Camera-type eye (tissue), 1 donor: ENCODE data around the genes EGFL8 and HLA-DQA2.

- RAMPAGE, long total RNA = no peak
Measured at GRCh38 chr6:31864470-31865203, 2.0 kb upstream of the NEU1 start.

- RAMPAGE, long total RNA = no peak
Measured at GRCh38 chr6:31875099-31875575, 3.7 kb downstream of the SLC44A4 start.

DNA sequence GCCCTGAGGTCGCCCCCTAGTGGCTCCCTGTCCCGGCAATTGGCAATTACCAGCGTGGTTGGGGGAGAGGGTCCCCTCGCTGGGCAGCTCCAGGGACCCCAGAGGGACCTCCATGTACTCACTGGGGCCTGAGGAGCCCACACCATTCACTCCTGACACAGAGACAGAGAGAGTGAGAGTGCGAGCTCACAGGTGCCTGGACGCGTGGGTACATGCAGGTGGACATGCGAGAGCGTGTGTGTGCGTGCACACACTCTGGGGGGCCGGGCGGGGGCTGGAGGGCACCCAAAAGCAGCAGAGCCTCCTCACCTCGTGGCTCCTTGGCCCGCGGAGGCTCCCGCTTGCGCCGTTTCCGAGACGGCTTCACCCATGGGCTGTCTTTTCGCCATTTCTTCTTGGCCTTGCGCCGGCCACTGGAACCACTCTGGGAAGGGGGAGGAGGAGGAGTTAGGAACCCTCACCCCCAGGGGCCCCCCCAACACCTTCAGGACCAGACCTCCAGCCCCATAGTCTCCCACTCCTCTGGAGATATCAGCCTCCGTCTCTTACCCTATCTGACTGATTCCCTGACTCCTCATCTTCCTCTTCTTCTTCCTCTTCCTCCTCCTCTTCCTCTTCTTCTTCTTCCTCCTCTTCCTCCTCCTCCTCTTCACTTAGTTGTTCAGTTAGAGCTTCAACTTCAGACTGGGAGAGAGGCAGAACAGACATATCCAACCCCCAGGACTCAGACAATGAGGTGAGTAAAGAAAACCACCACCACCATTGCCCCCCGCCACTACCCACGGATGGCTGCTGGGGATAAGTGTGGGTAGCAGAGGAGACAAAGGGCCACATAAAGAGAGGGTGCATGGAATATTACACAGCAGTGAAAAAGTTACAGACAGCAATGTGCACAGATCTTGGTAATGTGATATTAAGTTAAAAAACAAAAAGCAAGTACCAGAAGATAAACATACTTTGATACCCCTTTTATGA lies 8.3 kb downstream of the EHMT2 start:
- RAMPAGE, long total RNA = no peak

GRCh38 chr6:31899909-31900795 lies 1.7 kb downstream of the ZBTB12 start:
- RAMPAGE, long total RNA = no peak

DNA sequence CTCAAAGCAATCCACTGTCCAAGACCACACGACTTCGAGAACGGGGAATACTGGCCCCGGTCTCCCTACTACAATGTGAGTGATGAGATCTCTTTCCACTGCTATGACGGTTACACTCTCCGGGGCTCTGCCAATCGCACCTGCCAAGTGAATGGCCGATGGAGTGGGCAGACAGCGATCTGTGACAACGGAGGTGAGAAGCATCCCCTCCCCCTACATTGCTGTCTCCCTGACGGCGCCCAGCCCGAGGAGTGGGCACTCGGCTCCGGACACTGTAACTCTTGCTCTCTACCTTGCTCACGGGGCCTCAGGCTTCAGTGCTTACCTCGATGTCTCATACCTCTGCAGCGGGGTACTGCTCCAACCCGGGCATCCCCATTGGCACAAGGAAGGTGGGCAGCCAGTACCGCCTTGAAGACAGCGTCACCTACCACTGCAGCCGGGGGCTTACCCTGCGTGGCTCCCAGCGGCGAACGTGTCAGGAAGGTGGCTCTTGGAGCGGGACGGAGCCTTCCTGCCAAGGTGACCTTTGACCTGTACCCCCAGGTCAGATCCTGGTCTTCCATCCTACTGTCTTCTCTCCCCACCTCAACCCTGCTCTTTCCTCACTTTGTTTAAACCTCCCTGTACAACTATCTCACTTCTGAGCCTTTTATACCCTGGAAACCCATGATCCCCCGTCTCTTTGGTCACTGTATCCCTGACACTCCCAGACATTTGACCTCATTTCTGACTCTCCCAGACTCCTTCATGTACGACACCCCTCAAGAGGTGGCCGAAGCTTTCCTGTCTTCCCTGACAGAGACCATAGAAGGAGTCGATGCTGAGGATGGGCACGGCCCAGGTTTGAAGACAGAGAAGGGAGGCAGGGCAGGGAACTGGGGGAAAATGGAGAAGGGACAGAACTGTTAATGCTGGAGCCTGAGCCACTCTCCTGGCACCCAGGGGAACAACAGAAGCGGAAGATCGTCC lies 1.4 kb downstream of the CFB start:
- RAMPAGE, long total RNA = start-site peak on the plus strand centred at position 108 of the sequence, 71 bp wide, 6 reads; start-site peak on the plus strand centred at position 455 of the sequence, 83 bp wide, 6 reads

DNA sequence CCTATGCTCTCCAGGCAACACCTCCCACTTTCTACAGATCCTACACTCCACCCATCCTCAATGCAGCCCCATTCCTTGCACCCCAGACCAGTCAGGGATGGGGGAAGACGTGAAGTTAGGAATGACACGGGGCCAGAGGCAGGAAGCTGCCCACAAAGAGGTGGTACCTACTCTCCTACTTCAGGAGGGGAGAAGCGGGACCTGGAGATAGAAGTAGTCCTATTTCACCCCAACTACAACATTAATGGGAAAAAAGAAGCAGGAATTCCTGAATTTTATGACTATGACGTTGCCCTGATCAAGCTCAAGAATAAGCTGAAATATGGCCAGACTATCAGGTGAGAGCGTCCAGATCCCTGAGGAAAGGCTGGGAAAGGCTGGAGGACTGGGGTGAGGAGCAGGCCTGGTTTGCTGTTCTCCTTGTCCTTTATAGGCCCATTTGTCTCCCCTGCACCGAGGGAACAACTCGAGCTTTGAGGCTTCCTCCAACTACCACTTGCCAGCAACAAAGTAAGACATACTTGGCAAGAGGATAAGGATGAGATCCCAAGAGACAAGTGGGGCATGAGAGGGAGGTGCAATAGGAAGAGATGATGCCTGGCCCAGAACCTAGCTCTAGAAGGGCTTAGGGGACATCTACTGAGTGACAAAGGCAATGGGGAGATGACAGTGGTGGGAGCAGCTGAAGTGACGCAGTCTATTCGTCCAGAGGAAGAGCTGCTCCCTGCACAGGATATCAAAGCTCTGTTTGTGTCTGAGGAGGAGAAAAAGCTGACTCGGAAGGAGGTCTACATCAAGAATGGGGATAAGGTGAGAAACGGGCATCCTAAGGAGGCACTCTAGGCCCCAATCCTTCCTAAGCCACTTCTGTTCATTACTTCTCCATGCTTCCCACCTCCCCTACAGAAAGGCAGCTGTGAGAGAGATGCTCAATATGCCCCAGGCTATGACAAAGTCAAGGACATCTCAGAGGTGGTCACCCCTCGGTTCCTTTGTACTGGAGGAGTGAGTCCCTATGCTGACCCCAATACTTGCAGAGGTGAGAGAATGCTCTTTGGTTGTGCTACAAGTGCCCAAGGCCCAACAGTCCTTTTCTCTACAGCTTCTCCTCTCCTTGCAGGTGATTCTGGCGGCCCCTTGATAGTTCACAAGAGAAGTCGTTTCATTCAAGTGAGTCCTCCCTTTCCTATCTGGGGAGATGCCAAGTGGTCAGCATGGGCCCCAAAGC lies 5.0 kb downstream of the CFB start:
- RAMPAGE, long total RNA = no peak

DNA sequence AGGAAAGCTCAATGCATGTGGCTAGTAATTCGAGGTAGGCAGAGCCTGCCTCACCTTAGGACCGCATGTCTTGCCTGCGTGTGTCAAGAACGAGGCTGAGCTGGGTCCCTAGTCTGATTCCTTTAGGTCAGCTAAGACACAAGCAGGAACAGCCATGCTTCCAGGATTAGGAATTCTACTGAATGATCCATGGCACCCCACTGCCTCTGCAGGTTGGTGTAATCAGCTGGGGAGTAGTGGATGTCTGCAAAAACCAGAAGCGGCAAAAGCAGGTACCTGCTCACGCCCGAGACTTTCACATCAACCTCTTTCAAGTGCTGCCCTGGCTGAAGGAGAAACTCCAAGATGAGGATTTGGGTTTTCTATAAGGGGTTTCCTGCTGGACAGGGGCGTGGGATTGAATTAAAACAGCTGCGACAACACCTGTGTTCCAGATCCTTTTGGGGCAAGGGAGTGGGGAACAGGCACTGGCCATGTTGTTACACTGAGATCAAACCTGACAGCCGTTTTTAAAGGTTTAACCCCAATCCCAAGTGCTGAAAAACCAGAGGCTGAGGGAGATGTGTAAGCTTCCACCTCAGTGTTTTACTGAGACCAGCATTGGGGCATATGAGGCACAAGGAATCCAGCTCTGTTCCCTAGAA lies 5.9 kb downstream of the CFB start:
- RAMPAGE, long total RNA = no peak

- RAMPAGE, long total RNA = no peak
Measured at GRCh38 chr6:31968753-31969375, 3.1 kb downstream of the DXO start.

DNA sequence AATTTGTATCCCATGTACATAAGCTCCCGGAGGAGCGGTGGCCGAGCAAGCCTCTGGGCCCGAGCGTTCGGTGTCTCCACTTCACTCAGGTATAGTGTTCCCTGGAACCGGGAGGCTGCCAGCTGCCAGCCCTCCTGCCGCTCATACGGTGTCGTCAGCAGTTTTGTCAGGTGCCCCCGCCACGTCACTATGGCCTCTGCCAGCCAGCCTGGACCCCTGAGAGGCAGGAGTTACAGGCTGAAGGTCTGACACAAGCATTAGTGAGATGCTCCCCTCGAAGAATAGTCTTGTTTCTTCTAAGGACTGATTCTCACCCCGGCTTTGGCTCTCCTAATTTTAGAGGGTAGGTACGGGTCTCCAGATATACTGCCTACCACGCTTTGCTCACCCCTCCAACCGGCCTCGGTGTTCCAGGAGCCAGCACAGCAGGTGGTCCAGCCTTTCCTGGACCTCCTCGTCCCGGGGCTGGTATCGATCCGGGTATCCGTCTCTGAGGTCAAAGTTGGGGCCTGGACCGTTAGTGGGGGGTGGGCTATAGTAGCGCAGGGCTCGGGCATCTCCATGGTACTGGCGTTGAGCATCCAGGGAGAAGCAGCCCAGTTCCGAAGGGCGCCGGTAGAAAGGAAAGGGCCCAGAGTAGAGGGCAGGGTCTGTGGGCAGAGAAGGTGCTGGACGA lies 868 bp downstream of the DXO start:
- RAMPAGE, long total RNA = no peak

DNA sequence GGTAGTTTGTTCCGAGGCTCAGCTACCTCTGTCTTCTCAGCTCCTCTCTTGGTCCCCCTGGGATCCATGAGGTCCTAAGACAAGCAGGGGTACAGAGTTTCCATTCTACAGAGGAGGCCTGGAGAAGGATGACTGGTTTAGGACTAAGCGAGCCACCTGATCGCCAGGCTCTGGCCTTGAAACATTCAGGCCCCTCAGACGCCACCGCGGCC lies 424 bp downstream of the DXO start:
- RAMPAGE, long total RNA = no peak

- RAMPAGE, long total RNA = no peak
Measured at GRCh38 chr6:31995635-31996543, 14.0 kb downstream of the C4A start.

GRCh38 chr6:32046303-32047508 lies 8.5 kb downstream of the CYP21A2 start:
- RAMPAGE, long total RNA = no peak

GRCh38 chr6:32107917-32108783 lies 988 bp downstream of the TNXB start:
- RAMPAGE, long total RNA = no peak

DNA sequence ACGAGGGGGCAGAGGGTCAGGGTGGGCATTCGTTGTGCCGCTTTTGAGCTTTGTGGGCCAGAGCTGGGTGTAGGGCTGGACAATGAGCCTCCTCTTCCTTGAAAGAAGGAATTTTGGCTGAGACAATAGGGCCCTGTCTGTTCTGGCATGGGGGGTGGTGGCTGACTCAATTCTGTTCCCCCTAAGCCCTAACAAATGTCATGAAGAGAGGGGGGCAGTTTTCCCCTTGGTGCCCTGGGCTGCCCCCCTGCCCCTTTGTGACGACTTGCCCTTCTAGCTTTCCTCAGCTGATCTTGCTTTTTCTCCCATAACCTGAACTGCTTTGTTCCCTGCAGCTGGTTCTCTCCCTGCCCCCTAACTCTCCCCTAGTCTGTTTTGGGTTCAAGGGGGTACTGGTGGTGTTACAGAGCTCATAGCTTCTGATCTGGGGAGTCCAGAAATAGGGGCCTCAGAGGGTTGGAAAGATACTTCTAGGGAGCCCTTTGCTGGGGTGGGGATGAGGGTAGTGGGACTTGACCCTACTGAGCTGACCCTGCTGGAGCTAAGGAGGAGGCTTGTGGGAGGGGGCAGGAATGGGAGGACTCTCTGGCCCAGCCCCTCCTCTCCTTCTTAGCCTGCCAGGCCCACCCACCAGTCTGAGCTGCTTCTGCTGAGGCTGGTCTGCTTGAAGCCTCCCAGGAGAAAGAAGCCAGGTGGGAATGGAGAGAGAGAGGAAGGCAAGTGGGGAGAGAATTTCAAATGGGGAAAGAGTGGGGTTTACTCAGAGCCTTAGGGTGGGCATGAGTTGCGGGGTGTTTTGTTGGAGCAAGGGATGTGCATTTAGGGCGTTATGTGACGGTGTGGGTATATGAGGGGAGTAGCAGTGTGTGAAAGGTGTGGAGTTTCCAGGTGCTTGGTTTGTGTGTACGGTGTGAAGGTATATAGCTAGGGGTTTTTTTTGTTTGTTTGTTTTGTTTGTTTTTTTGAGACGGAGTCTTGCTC lies at the start of gene EGFL8:
Gene EGFL8 (plus strand): TSS at position 630 of the 981 bp plus-strand sequence.
- RAMPAGE, long total RNA = no peak

DNA sequence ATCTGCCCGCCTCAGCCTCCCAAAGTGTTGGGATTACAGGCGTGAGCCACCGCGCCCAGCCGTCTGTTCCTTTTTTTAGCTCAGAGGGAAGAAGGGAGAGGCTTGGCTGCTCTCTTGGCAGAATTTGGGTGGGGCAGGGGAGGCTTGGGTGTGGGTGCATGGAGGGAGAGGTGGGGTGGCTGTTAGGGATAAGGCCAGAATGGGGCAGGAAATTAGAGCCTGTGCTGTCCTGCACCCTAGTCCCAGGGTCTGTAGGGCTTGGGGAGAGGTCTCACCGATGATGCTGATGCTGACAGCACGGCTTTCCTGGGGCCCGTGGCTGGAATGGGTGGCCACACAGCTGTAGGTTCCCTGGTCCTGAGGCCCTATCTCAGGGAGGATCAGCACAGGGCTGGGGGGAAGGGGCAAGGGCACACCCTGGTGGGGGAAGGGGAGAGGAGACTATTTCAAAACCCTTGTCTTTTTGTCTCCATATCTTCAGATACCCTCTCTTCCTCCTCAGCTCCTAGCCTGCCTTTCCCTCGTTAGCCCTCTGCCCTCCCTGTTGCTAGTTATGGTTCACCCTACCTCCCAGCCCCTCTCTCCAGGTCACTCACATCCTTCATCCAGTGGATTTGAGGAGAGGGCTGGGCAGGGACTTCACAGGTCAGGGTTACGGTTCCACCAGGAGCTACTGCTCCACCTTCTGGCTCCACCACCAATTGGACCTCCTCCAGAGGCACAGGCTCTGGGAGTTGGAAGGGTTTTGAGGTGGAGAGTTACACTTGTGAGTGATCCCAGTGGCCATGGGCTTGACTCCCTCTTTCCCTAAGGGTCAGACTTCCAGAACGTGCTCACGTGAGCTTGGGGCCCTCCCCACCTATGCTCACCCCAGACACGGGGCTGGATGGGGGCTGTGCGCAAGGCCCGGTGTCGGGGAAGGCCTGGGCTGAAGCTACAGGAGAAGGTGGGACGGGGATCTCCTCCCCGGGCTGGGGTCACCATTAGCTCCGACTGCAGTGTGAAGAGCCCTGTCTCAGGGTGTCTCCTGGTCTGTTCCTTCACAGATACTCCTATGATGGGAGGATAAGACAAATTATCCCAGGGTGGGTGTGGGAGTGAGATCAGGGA lies 1.7 kb downstream of the AGER start:
- RAMPAGE, long total RNA = no peak

DNA sequence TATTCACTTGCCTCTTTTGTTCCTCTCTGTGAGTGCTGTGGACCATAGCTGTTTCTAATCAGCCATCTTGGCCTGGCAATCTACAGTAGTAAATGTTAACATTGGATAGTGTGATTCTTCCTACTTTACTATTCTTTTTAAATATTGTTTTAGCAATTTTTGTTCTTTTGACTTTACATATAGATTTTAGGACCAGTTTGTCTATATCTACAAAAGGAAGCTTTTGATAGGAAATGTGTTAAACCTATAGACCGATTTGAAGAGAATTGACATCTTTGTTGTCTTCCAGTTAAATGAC lies 32.0 kb upstream of the NOTCH4 start:
- RAMPAGE, long total RNA = no peak

GRCh38 chr6:32441344-32441764 lies 1.7 kb downstream of the HLA-DRA start:
- RAMPAGE, long total RNA = no peak

DNA sequence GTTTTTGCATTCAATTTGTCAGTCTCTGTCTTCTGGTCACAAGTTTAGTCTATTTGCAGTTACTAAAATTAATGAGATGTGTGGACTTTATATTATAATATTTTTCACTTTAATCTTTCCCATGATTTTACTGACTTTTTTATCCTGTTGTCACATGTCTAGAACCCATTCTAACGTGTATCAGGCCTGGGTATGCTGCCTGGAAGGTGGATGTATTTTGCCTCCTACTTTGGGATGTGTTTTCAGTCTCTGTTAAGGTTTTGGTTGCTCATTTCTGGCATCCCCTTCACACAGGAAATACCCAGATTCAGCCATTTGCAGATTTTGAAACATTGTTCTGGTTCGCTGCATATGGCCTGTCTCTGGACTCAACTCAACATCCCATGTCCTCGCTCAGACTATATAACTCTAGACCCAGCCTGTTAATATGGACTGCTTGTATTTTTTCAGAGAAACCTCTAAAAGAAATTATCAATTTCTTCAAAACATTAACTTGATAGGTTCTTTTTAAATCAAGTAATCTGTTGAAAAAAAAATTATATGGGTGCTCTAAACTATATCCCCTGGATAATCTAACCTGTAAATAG lies 23.1 kb upstream of the HLA-DQB1 start:
- RAMPAGE, long total RNA = no peak

GRCh38 chr6:32740976-32741711 lies at the start of gene HLA-DQA2:
TSS of gene HLA-DQA2 (plus strand) at chr6:32741391.
- RAMPAGE, long total RNA = no peak

DNA sequence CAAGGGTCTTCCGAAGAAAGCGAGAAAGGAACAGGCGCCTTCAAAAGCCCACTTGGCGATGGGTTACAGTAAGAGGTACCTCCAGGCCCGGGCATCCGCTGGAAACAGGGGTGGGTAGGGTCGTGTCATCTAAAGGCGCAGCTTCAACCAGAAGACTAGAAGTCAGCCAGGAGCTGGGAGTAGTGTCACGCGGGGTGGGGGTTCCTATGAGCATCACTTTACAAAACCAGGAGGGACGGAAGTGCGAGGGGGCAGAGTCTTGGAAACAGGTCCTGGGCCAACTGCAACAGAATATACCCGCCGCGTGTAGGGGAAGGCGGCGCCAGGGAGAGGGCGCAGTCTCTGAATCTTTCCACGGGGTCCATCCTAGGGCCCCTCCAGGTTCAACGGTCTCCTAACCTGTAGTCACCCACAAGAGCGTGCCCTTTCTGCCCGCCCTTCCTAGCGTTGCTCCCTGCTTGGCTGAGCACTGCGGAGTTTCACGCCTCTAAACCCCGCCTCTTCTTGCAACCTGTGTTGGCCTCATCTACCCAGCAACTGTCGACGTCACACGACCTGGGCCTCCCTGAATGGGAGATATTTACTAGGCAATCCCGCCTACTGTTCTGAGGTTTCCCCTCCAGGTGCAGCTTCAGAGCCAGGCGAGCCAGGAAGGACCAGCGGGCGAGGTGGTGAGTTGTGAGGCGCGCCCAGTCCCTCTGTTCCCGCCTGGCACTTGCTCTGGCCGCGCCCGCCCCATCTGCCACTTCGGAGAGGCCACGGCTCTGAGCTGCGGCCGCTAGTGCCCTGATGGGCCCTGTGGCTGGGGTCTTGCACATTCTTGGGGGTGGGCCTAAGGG lies 572 bp upstream of the PSMB8 start:
- RAMPAGE, long total RNA = no peak